ENCODE results near the gene TLE3.

- PRO-cap: no peak
These were observed 31.3 kb downstream of the NOX5 start for GRCh38 chr15:69045682-69046309.

DNA sequence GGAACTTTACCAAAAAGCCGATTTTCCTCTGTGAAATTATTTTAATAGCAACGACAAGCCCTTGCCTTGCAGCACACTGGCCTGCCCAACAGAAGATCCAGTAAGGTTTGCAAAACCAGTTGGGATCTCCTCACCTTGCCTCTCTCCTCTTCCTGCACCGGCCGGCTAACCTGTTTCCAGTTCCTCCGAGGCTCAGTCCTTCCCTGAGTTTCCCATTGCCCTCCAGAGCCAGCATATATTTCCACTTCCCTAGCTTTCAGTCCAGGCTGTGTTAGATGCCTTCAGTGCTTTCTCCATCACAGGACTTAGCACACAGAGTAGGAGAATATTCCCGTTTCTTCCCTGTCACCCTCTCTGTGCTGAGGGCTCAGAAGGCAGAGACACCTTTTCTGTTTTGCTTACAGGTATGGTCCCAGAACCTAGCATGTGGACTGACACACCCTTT is 60.4 kb downstream of the NOX5 start:
- PRO-cap: no peak

DNA sequence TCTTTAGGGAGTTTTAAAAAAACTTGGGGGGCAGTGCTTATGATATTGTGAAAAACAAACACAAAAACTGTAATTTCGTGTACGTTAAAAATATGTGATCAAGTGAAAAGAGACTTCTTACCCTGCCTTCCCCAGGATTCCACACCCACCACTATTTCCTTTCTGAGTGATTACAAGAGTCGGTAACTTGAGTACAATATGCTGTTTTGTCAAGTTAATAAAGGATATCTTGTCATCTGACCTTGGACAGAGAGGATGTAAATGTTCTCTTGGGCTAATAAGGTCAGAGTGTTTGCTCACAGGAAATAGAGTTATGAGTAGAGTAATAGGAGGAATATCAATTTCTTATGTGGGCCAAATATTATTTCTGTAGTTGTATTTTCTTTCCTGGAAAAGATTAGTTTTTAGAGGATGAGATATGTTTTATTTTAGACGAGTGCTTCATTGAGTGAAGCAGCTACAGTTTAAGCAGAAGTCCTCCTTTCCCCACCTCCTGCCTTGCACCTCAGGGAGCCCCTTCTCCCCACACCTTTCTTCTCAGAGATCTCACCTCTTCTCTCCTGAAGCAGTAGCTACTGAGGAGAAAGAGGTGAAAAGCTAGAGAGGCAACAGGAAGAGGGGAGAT is 68.2 kb downstream of the NOX5 start:
- PRO-cap: no peak

DNA sequence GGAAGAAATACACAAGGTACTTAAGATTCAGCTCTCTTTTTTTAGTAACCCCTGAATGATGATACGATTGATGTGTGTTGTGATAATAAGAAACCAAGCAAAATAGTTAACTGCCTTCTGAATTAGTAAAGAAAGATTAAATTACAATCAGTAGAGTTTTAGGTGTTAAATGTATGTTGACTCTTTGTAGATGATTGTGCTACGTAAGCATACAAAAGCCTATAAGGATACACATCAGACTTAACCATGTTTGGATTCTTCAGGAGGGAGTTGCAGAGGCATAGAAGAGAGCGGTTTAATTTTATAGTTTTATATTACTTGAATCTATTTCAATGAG is 2.9 kb downstream of the GLCE start:
- PRO-cap: no peak

DNA sequence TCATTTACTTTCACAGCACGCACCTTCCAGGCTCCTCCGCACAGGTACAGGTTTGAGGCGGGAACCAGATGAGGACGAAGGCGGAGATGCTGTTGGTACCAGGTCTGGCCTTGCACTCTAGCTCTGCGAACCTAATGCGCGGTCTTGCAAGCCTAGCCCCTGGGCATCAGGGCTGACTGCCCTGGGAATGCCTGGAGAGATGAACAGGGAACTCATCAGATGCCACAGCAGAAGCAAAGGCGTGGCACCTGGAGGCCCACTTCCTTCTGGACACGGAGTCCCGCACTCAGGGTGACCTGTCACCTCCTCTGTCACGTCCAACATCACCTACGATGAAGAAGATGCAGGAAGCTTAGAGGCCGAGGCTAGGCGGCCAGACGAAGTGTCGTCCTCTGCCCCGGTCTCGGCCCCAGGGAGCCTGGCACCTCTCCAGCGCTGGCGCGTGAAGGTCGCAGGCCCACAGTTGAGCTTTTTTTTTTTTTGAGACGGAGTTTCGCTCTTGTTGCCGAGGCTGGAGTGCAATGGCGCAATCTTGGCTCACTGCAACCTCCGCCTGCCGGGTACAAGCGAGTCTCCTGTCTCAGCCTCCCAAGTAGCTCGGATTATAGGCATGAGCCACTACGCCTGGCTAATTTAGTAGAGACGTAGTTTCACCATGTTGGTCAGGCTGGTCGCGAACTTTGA is 9.5 kb downstream of the RPLP1 start:
- PRO-cap: no peak

DNA sequence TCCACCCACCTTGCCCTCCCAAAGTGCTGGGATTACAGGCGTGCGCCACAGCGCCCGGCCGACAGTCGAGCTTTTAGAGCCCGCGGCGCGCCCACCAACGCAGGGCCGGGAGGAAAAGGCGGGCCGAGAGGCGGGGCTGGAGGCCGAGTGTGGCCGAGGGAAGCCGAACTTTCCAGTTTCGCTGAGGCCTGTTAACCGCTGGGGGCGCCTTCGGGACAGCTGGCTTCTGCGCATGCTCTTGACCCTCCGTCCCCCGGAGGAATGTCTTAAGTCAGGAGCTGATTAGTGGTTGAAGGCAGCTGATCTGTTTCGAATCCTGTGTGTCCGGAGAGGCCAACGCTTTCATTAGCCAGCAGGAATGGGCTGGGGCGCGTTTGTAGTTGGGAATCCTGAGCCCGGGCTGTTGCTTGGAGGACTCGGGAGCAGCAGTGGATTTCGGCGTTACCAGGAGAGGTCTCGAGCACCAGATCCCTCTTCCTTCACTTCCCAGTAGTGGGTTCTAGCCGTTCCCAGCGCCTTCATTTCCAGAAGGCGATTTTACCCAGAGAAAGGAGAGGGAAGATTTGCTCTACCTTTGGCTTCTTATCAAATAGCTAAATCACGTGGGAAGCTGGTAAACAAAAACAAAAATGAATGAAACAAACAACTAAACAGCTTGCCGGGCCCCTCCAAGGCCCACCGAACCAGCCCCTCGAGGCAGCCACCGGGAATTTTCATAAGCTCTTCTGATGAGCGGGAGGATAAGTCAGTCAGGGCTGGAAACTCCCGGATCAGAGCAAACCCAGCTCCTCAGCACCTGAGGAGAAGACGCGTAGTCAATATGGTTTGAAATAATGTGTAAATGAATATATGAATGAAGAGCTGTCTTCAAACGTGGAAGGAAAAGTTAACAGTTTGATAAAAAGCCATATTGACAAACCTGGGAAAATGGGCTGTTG is 10.3 kb downstream of the RPLP1 start:
- PRO-cap: bidirectional peak, plus-strand start at position 312 of the sequence, minus-strand start at position 75 of the sequence

DNA sequence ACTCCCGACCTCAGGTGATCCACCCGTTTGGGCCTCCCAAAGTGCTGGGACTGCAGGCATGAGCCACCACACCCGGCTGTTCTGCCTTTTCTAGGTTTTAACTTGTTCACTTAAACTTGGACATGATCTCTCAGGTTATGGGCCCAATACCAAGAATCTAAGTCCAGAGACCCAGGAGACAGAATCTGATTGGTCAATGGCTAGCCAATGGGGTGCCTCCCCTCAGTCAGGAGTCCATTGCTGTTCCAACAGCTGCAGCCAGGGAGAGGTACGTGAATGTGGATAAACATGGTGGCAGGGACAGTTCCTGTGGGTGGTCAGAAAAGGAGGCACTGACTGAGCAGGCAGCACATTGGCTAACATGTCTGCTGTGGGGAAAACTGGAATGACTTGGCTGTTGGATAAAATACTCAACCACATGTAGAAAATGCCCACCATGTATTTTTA is 140.3 kb downstream of the RPLP1 start:
- PRO-cap: no peak

- PRO-cap: no peak
These were observed 288.9 kb downstream of the TLE3 start for GRCh38 chr15:69808764-69809363.

- PRO-cap: no peak
These were observed 40.4 kb downstream of the TLE3 start for GRCh38 chr15:70057126-70057910.

GRCh38 chr15:70081725-70082394 is 15.9 kb downstream of the TLE3 start:
- PRO-cap: no peak

DNA sequence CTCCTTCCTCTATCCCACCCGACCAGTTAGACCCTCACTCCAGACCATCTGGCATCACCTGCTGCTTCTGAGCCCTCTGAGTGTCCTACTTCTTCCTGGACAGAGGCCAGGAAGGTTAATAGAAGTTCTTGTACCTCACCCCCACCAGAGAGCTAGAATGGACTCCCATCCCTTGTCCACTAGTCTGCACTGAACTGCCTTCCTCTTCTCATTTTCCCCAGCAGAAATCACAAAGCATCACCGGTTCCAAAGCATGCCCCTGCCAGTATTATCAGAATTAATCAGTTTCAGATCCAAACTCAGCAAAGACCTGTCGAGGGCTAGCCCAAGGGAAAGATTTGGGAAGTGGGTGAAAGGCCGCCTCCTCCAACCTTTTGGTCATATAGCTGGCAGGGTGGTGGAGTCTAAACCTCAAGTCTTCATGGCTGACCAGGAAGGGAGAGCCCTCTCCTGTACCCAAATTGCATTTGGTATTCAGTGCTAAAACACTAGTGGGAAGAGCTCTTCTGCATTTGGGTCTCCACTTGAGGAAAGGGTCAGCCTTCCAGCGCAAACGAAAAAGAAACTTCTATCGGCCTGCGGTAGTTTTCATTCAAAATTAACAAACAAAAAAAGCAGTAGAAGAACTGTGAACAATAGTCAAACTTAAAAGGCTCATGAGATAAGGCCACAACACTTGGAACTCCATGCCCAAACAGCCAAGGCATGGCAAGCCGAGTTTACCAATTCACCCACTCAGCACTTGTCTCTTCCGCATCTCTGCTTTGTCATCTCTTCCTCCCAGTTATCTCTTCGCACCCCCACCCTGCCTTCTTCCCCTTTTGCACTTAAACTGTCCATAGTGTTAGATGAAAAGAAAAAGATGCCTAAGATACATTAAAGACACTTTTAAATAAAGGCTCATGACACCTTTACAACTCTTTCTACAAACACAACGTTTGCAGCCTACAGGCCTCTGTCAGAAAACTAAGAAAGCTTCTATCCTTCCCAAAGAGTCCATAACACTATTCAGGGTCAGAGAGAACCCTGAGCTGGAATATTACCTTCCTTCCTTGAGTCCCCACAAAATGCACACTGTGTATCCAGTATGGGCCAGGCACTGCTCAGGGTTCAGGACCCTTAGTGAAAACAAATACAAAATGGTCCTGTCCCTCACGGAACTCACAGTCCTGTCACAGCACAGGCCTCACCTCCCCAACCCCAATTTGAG is 11.2 kb downstream of the TLE3 start:
- PRO-cap: no peak

DNA sequence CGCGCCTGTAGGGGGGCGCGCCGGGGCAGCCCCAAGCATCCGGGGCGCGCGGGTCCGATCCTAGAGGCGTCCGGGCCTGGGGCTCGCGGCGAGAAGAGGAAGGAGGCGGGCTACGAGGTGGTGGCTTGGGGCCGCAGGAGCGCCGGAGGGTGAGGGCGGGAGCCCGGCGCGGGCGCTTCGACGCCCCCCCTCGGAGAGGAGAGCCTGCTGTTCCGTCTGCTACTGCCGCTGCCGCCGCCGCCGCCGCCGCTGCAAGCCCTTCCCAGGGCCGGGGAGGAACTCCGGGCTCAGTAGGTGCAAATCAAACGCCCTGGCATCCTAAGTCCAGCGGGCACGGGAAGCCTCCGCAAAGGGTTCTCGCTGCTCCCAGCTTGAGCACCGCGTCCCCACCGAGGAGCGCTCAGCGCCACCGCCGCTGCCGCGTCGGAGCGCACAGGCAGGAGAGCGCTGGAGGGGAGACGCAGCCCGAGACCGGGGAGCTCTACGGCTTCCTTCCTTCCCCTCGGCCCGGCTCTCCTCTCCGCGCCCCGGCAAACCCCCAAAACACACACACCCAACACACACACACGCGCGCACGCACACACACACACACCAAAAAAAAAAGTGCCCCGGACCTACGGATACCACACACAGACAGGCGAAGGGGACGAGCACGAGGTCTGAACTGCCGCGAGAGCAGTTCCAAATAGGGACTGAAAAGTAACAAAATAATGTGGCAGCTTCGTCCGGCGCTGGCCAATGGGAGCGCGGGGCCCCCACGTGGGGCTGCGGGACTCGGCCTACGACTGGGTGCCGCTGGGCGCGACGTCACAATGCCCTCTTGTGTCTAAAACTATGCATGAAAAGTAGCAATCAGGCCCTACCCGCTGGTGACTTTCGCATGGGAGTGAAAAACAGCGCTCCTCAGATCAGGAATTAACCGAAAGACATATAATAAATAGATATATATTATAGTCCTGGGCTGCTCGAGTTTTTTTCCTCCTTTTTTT is at the start of gene TLE3:
Gene TLE3, minus strand, starts transcription at position 694 of the 989 bp plus-strand sequence.
- PRO-cap: bidirectional peak, plus-strand start at position 869 of the sequence, minus-strand start at position 631 of the sequence

GRCh38 chr15:70142190-70142979 is 44.7 kb upstream of the TLE3 start:
- PRO-cap: no peak

DNA sequence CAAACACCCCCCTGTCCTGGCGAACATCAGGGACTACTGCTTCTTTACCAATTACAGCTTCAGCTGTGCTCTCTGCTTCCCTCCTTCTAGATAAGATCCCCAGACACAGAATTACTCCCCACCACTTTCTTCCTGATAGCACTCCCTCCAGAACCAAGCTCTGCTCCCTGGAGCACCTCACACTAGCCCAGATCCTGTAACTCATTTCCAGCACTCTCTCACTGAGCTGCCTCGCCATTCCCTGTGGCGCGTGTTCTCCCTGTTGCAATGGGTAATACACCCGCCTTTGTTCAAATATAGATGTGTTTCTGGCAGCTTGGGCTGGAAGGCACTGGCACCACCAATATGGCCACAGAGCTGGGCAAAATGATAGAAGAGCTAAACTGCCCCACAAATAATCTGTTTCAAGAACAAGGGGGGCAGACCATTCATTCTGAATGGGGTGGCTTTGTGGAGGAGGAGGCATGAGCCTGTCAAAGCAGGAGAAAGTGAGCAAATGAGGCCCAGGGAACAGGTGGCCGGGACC is 57.4 kb upstream of the TLE3 start:
- PRO-cap: no peak

GRCh38 chr15:70195630-70196502 is 98.1 kb upstream of the TLE3 start:
- PRO-cap: no peak

DNA sequence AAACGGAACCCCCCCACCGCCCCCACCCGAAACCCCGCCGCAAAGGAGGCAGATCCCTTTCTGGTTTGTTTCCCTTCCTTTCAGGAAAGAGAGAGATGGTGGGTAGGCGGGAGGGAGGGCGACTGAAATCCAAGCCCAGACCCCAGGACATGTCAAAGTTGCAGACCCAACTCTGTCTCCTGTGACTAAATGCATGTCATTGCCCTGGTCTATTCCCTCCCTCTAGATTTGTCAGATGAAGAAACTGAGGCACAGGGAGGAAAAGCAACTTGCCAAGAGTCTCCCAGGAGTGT is 166.7 kb upstream of the TLE3 start:
- PRO-cap: no peak

- PRO-cap: no peak
These were observed 251.3 kb upstream of the TLE3 start for GRCh38 chr15:70348810-70349537.

GRCh38 chr15:70535610-70536061 is 227.7 kb downstream of the UACA start:
- PRO-cap: no peak

DNA sequence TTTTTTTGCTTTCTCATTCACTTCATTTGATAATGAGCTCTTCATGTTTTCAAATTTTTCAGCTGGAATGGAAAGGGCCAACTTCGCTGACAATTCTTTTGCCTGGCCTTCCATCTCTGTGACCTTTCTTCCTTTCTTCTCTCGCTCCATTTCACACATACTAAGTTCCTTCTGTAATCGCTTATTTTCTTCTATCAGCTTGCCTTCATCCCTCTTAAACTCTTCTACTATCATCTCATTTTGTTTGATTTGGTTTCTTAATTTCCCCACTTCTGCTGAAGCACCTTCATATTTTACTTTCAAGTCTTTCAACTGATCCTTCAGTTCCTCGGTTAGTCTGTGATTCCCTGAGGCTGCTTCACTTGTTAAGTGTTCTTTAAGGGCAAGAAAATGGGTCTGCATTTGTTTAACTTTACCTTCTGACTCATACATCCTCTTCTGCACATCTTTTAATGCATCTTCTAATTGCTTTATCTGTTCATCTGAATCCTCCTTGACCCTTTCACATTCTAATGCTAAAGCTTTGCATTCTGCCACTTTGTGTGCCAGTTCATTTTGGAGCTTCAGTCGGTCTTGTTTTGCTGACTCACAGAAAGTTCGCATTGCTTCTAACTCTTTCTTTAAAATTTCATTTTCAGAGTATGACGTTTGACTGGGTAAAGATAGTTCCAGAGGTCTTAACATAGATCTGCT is 94.5 kb downstream of the UACA start:
- PRO-cap: no peak

GRCh38 chr15:70762330-70763054 is 866 bp downstream of the UACA start:
- PRO-cap: no peak